Fallopian tube (tissue), 1 donor: ENCODE results near the gene ADPRHL1.

DNA sequence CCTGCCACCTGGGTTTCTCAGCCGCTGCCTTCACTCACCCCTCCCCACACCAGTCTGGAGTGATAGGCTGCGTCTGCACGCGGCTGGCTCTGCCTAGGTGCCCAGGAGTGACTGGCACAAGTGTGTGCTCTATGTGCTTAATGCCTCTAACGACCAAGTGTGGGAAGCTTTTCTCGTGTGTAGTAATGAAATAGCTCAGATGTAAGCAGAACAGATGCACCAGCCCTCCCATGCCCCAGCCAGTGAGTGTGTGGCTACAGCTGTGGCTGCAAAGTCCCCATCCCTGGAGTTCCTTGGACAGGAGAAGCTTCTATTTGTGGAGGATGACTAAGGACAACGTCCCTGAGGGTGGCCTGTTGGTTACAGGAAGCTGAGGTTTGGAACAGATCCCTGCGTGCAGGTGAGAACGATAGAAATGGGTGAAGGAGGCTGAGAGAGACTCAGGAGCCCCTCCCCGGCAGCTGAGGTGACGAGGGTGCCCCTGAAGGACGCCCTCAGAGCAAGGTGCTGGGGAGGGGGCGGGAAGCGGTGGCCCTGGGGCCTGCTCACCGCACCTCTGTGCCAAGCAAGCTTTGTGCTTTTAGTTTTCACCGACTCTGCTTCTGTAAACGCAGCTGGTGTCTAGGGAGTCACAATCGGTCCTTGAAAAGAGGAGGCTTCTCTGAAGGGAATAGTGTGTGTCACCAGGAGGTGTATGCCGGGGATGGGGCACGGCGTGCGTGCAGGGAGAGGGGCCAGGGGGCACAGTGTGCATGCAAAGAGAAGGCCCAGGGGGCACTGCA lies 35.8 kb downstream of the ATP11A start:
- PRO-cap, result no peak

DNA sequence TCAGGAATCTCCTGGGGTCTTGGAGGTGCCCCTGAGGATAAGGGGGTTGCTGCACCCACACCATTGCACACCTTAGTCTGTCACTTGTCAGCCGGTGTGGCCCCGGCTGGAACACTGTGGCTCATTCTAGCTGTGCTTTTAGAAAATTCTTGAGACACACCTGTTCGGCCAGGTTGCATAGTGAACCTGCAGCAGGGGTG lies 71.8 kb downstream of the ATP11A start:
- PRO-cap, result no peak

DNA sequence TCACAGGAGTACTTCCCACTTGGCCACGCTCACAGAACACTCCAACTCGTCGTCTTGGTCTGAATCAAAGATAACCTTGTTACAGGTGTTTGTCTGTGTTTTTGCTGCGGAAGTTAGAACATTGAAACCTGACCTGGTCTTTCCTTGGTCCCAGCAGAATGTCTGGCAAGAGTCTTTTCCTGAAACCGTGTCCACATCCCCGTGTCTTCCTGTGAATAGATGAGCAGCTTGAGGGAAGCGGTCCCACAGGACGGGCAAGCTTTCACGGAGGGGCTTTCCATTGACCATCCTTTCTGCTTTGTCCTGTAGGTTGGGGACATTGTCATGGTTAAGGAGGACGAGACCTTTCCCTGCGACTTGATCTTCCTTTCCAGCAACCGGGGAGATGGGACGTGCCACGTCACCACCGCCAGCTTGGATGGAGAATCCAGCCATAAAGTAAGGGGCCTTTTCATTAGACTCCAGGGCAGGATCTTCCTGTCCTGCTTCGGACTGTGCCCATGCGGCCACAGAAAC lies 126.0 kb downstream of the ATP11A start:
- PRO-cap, result no peak

DNA sequence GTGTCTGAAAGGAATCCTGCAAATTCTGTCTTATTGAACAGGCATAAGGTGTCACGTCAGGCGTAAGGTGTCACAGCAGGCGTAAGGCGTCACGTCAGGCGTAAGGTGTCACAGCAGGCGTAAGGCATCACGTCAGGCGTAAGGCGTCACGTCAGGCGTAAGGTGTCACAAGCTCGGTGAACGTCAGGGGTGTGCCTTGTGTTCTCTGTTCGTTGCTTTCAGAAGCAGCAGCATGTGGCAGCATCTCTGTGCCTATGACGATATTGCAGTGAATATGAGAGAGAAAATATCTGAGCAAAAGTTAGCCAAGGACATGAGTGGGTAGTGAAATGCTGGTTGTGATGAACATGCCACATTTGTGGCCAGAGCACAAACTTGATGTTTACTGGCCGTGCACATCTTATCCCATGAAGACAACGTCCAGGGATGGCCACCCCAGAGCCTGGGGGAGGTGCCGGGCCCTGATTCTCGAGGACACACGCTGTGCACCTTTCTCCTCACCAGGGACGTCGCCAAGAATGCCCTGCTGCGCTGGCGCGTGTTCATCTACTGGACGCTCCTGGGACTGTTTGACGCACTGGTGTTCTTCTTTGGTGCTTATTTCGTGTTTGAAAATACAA lies 107.0 kb upstream of the MCF2L start:
- PRO-cap, result no peak

- PRO-cap, result bidirectional peak, plus-strand start at chr13:112943659, minus-strand start at chr13:112943550; unidirectional peak, minus-strand start at chr13:112943762
Observed at GRCh38 chr13:112943062-112944042, 25.7 kb upstream of the MCF2L start.

- PRO-cap, result no peak
Observed at GRCh38 chr13:112959185-112959679, 9.8 kb upstream of the MCF2L start.

GRCh38 chr13:112968022-112968968 lies 719 bp upstream of the MCF2L start:
- PRO-cap, result unidirectional peak, plus-strand start at chr13:112968389

- PRO-cap, result no peak
Observed at GRCh38 chr13:113097921-113098425, 7.6 kb upstream of the F7 start.

DNA sequence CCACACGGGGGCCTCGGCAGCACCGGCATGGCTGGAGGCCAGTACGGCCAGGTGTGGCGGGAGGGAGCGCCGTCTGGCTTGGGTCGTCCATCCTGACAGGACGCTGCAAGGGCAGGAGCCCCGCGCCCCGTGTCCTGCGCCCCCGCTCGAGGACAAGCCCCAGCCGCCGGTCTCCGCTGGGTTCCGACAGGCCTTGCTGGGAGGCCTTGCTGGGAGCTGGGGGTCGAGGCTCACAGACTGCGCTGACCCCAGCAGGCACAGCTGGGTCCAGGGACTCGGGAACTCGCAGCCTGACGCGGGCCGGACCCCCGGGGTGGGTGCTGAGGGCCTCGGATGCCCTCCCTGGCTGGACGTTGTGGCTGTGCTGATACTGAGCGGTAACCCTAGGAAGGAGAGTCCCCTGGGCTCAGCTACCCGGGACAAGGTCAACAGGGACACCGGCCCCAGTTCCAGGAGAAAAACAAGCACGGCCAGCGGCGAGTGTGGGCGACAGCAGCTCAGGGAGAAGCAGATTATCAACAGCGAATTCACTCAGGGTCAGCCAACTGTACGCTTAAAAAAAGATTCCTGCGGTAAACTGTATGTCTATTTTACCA lies 5.1 kb upstream of the PROZ start:
- PRO-cap, result no peak

- PRO-cap, result no peak
Observed at GRCh38 chr13:113203975-113204674, 4.3 kb downstream of the PCID2 start.

- PRO-cap, result no peak
Observed at GRCh38 chr13:113273508-113274116, 23.4 kb upstream of the LAMP1 start.

DNA sequence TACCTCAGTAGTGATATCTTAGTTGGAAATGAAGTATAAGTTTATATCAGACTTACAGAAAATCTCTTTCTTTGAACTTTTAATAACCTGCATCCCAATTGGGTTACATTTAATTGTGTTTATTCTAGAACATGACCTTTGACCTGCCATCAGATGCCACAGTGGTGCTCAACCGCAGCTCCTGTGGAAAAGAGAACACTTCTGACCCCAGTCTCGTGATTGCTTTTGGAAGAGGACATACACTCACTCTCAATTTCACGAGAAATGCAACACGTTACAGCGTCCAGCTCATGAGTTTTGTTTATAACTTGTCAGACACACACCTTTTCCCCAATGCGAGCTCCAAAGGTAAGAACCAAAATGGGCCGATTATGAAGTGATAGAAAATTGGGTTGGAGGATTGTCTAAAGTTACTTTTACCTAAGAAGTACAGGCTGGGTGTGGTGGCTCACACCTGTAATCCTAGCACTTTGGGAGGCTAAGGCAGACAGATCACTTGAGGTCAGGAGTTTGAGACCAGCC lies 12.5 kb downstream of the LAMP1 start:
- PRO-cap, result no peak

GRCh38 chr13:113326622-113326873 lies 29.5 kb downstream of the LAMP1 start:
- PRO-cap, result no peak

DNA sequence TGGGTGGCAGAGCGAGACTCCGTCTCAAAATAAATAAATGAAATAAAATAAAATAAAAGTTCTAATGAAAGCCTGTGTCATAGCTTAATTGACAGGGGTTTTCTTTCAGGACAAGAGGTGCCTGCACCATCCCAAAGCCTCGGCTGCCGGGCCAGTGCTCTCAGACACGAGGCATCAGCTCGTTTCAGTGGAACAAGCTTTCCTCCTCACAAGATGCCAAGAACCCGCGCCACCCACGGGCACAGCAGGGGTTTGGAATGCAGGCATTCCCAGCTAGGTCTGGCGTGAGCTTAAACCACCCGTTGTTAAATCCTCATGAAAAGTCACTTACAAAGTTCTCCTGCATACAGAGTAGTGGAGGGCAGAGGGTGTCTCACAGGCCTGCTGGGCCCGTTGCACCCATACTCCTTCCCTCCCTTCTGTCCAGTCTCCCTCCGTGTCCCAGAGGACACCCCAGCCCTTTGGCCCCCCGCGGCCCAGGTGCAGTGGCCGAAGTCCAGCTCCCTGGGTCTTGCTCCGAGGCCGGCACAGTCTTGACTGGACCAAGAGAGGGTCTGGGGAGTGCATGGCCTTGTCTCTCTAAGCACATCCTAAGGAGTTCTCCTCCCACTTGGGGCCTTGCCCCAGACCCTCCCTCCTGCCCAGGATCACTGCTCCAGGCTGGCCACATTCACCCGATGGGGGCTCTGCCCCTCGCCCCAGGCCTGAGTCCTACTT lies 35.1 kb upstream of the GRTP1 start:
- PRO-cap, result no peak

GRCh38 chr13:113417174-113417755 lies 36.0 kb downstream of the ADPRHL1 start:
- PRO-cap, result no peak

- PRO-cap, result no peak
Observed at GRCh38 chr13:113422249-113422985, 30.9 kb downstream of the ADPRHL1 start.

- PRO-cap, result no peak
Observed at GRCh38 chr13:113429669-113429868, 23.7 kb downstream of the ADPRHL1 start.

- PRO-cap, result no peak
Observed at GRCh38 chr13:113453399-113454015, at the start of gene ADPRHL1. Gene ADPRHL1, minus strand, starts transcription at chr13:113453488.

DNA sequence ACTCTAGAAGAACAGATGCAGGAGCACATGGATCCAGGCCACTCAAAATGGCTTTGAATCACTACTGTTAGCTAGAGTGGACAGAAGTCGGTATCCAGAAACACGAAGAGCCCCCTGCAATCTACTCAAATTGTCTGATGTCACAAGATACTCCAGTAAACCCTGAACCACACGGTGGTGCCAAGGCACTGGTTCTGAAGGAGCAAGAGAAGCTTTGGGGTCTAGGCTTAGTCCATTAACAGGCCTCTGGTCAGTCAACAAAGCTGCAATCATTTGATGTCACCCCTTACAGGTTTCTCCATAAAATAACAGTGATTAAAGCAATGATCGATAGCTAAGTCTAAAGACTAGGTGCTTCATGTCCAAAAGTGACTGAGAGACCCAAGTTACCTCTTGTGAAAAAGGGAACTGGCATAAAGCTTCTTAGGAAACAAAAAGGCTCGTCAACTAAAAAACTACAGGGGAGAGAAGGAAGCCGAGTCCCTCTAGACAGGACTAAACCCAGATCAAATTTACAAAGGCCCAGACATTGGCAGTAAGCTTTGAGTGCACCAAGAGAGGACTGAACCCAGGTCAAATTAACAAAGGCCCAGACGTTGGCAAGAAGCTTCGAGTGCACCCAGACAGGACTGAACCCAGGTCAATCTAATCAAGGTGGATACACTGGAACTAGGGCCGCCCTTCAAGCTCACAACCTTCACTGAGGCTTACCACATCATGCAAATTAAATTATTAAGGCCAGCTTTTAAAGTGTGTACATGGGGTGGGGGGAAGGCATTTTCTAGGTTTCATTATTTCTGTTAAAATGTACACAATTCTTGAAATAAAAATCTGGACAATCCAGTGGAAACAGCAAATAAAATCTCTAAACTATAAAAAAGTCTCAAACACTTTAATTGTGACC lies 2.2 kb downstream of the DCUN1D2 start:
- PRO-cap, result no peak

GRCh38 chr13:113500590-113501278 lies 9.9 kb downstream of the TMCO3 start:
- PRO-cap, result no peak